NCI-H460 (cell line): Measurements from ENCODE around the genes AQP11, NDUFC2 and PRCP.

DNA sequence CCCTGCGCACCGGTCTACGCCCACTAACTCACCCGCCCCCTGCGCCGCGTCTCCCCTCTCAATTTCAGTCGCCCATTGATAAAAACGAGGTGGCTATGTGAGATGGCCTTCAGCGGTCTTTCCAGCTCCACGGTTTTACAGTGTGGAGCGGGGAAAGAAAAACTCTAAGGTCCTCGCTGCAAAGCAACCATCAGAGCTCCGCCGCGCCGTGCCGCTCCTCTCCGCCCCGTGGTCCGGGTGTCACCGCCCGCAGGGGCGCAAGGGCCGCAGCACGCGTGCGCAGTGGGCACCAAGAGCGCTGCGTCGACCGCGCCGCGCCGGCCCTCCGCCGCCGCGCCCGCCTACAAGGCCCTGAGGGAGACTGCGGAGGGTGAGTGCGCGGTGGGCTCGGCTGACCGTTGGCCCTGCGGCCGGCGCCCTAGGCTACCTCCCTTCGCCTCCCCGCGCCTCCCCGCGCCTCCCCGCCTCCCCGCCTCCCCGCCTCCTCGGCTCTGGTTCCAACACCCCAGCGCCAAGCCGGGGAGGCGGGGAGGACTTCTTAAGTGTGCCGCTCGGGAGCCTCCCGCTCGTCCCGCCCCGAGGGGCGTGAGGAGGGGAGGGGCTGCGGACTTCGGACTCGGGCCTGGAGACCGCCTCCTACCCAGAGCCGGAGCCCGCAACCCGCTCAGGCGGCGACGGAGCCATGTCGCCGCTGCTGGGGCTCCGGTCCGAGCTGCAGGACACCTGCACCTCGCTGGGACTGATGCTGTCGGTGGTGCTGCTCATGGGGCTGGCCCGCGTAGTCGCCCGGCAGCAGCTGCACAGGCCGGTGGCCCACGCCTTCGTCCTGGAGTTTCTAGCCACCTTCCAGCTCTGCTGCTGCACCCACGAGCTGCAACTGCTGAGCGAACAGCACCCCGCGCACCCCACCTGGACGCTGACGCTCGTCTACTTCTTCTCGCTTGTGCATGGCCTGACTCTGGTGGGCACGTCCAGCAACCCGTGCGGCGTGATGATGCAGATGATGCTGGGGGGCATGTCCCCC lies at the start of gene AQP11:
Gene AQP11, plus strand, starts transcription at position 643 of the 1,024 bp plus-strand sequence.
RAMPAGE:
- cytosol, long total RNA: no peak
- long total RNA: no peak
- nucleus, long total RNA: no peak

RAMPAGE:
- cytosol, long total RNA: no peak
- long total RNA: no peak
- nucleus, long total RNA: no peak
Measured at GRCh38 chr11:77713938-77715057, 76.7 kb upstream of the CLNS1A start.

DNA sequence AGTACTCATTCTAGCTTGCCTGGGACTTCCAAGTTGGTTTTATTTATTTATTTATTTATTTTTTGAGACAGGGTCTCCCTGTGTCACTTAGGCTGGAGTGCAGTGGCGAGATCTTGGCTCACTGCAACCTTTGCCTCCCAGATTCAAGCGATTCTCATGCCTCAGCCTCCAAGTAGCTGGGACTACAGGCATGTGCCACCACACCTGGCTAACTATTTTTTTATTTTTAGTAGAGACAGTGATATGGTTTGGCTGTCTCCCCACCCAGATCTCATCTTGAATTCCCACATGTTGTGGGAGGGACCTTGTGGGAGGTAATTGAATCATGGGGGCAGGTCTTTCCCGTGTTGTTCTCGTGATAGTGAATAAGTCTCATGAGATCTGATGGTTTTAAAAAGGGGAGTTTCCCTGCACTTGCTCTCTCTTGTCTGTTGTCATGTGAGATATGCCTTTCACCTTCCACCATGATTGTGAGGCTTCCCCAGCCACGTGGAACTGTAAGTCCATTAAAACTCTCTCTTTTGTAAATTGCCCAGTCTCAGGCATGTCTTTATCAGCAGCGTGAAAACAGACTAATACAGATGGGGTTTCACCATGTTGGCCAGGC lies 8.2 kb downstream of the KCTD14 start:
RAMPAGE:
- cytosol, long total RNA: no peak
- long total RNA: no peak
- nucleus, long total RNA: no peak

RAMPAGE:
- cytosol, long total RNA: start-site peak on the minus strand at chr11:78079839-78079883, 545 and 6,492 reads in 2 replicates
- long total RNA: start-site peak on the minus strand at chr11:78079839-78079880, 83 and 10,163 reads in 2 replicates
- nucleus, long total RNA: start-site peak on the minus strand at chr11:78079830-78079883, 5,743 and 1,562 reads in 2 replicates
Measured at GRCh38 chr11:78079527-78080182, at the start of gene NDUFC2. NDUFC2 (minus strand) TSS chr11:78079862.

DNA sequence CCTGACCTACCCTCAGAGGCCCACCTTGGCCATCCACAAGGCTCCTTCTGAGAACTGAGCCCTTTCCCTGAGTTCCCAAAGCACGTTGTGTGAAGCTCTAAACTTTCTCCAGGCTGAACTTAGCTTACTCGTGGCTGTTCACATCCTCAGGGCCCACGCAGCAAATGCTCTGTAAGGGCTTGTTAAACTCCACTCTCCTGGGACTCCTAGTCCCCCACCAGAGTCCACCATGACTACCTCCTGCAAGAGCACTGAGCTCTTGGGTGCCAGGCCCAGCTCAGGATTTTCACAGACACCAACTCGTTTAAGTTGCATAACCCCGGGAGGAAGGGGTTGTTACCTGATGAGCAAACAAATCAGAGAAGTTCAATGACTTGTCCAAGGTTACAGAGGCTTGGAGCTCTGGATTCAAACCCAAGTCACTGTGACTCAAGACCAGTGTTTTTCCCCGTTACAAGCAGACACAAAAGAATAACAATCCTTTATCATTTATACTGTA lies 17.6 kb downstream of the KCTD21 start:
RAMPAGE:
- cytosol, long total RNA: no peak
- long total RNA: no peak
- nucleus, long total RNA: no peak

DNA sequence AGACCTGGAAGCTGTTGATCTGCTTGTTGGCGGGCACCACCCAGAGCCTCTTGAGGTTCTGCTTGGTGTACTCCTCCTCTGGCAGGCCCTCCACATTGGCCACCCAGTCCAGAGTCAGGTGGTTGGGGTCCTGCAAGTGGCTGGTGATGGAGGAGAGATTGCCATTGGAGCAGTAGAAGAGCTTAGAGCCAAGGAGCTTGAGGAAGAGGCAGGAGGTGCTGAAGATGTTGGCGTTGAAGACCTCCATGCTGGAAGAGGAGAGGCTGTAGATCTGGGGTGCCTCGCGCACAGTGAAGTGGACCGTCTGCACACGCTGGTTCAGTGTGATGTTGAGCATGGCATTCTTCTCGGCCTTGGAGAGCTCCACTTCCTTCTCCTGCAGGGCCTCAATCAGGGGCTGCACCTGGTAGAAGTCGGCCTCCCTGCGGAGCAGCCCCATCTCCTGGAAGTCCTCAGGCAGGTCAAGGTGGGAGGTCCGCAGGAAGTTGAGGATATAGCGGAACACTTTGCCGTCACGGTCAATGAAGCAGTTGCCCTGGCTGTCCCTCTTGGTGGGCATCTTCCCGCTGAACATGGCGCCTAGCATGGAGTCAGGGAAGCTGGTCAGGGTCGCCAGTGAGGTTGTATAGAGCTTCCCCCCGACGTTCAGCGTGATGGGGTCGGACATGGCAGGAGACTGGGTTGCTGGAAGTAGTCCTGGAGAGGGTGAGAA lies 14.4 kb downstream of the KCTD21 start:
RAMPAGE:
- cytosol, long total RNA: no peak
- long total RNA: no peak
- nucleus, long total RNA: no peak

DNA sequence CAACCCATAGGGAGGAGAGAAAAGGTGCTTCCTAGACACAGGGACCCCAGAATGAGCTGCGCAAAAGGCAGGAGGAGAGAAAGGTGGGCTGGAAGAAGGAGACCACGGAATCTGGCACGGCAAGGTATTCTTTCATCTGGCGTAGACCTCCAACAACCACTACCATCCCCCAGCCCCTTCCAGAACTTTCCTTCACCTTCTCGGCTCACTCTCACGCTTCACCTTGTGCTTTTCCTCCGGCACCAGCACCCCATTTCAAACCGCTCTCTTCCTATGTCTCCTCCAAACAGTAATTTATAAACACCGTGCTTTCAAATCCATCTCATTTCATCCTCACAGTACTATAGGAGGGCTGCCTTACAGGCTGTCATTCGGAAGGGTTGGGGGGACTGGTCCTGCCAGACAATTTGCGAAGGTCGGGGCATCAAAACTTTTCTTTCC lies 1.0 kb downstream of the KCTD21 start:
RAMPAGE:
- cytosol, long total RNA: no peak
- long total RNA: no peak
- nucleus, long total RNA: no peak

DNA sequence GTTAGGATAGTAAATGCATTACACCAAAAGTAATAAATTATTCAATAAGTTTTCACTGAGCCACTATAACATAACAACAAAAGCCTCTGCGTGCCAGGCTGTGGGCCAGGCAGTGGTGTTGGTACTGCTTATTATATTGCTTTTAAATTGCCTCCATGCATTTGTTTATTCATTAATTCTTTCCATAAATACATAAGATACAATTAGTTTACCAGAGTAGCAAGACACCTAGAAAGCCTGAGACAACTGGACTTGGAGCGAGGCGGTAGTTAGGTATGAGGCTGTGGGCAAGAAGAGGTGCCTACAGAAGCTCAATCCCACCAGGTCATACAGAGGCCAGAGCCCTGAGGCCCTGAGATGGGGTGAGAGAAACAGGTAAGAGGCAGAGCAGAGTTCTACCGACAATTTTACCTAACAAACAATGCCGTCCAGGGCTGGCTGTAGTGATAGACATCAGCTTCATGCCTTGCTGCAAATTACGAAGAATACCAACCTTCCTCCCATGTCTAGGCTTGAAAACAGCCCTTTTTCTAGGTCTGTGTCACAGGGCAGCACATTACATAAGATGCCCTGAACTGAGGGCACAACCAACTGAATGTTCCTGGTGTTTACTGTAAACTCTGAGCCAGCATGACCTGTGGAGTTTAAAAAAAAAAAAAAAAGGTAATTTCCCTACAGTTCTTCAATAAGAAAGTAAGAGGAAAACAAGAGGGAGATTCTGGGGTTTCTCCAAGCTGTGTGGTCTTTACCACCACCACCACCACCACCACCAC lies 105.9 kb downstream of the GAB2 start:
RAMPAGE:
- cytosol, long total RNA: no peak
- long total RNA: no peak
- nucleus, long total RNA: no peak

DNA sequence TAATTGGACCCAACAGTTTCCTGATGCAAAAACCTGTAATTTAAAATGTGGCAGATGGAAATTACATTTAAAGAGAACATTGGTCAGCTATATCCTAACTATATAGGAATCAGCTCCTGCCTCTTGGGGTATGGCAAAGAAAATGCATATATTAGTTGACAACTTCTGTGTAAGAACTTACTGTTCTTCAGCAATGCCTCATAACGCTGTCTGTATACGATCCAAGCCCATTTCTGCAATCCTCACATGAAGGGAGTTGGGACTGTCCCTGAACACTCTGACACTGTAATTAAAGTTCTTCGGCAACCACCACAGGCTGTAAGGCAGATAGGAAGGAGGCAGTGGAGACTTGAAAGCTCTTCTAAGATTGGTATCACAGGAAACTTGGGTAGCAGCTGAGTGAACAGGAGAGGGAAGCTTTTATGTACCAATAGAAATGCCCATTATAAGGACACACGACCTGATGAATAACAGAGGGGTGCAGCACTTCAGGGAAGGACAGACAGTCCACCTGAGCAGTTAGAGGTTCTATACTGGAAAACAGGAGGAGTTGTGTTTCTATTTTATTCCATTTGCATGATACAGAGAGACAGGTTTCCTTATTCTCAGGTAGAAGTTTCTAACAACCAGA lies 12.0 kb upstream of the GAB2 start:
RAMPAGE:
- cytosol, long total RNA: no peak
- long total RNA: no peak
- nucleus, long total RNA: no peak

GRCh38 chr11:78801100-78801802 lies 226.6 kb upstream of the NARS2 start:
RAMPAGE:
- cytosol, long total RNA: no peak
- long total RNA: no peak
- nucleus, long total RNA: no peak

RAMPAGE:
- cytosol, long total RNA: no peak
- long total RNA: no peak
- nucleus, long total RNA: no peak
Measured at GRCh38 chr11:78828822-78829351, 254.2 kb upstream of the NARS2 start.

RAMPAGE:
- cytosol, long total RNA: no peak
- long total RNA: no peak
- nucleus, long total RNA: no peak
Measured at GRCh38 chr11:78833098-78833348, 258.4 kb upstream of the NARS2 start.

DNA sequence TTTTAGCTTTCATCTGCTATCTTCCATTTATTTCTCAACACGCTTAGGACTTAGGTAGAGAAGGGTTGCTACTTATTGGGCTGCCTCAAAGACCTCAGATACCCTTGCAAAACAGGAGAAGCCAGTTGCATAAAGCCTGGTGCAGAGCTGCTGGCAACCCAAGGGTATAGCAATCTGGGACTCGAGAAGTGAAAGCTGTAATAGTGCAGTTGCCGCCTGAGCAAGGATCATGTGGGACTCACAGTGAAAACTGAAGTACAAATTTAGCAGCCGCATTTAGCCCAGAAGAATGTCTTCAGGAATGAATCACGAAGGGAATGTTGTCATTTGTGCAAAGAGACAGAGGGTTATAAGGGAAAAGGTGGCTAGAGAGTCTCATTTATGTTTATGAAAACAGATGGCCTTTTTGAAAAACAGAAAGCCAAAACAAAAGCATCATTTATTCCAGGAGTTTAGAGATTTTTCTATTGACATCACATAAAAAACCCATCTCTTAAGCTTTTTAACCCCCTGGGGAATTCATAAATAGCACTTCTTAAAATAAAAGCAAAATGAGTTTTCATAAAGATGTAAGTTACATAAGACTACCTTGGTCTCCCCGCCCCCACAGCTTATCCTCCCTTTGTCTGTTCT lies 267.1 kb downstream of the TENM4 start:
RAMPAGE:
- cytosol, long total RNA: no peak
- long total RNA: no peak
- nucleus, long total RNA: no peak

RAMPAGE:
- cytosol, long total RNA: no peak
- long total RNA: no peak
- nucleus, long total RNA: no peak
Measured at GRCh38 chr11:79655696-79656165, 214.9 kb upstream of the TENM4 start.

GRCh38 chr11:82900252-82901237 lies at the start of gene PRCP:
PRCP (minus strand) TSS chr11:82900430.
RAMPAGE:
- cytosol, long total RNA: start-site peak on the minus strand at chr11:82900412-82900433, 151 and 136 reads in 2 replicates
- long total RNA: no peak
- nucleus, long total RNA: start-site peak on the minus strand at chr11:82900415-82900435, 192 and 22 reads in 2 replicates

DNA sequence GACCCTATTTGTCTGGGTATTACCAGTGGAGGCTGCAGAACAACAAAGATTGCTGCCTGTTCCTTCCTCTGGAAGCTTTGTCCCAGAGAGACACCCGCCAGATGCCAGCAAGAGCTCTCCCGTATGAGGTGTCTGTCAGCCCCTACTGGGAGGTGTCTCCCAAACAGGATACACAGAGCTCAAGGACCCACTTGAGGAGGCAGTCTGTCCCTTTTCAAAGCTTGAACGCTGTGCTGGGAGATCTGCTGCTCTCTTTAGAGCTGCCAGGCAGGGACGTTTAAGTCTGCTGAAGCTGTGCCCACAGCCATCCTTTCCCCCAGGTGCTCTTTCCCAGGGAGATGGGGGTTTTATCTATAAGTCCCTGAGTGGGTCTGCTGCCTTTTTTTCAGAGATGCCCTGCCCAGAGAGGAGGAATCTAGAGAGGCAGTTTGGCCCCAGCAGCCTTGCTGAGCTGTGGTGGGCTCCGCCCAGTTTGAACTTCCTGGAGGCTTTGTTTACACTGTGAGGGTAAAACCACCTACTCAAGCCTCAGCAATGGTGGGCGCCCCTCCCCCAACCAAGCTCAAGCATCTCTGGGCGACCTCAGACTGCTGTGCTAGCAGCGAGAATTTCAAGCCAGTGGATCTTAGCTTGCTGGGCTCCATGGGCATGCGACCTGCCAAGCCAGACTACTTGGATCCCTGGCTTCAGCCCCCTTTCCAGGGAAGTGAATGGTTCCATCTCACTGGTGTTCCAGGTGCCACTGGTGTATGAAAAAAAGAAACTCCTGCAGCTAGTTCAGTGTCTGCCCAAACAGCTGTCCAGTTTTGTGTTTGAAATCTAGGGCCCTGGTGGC lies 54.4 kb downstream of the DDIAS start:
RAMPAGE:
- cytosol, long total RNA: no peak
- long total RNA: no peak
- nucleus, long total RNA: no peak

GRCh38 chr11:83070110-83070274 lies 1.7 kb downstream of the RAB30 start:
RAMPAGE:
- cytosol, long total RNA: no peak
- long total RNA: no peak
- nucleus, long total RNA: no peak

GRCh38 chr11:83159352-83160123 lies 2.6 kb downstream of the PCF11 start:
RAMPAGE:
- cytosol, long total RNA: no peak
- long total RNA: no peak
- nucleus, long total RNA: no peak

DNA sequence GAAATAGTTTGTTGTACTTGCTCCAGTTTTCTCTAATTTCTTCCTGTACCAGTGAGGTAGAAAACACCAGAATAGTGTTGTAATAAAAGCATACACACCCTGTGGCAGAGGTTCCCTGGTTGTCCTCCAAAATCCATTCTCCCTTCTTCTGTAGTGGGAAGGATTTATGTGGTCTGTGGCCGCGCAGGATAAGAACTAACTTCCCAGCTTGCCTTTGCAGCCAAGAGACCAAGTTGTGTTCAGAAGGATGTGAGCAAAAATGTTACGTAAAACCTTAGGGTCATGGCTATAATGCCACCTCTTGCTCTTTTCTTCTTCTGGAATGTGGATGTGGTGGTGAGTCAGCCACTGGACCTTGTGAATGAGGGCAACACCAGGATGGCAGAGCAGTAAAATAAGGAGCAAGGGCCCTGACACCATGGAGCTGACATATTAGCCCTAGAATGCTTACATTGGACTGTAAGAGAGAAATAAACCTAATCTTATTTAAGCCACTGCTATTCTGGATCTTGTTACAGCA lies 28.4 kb downstream of the CCDC90B start:
RAMPAGE:
- cytosol, long total RNA: no peak
- long total RNA: no peak
- nucleus, long total RNA: no peak

RAMPAGE:
- cytosol, long total RNA: no peak
- long total RNA: no peak
- nucleus, long total RNA: no peak
Measured at GRCh38 chr11:83587440-83588170, 301.4 kb upstream of the CCDC90B start.